M059J (cell line): ENCODE measurements around the gene TMEM132B.

GRCh38 chr12:124720189-124721150 is 143.2 kb downstream of the SCARB1 start:
- RAMPAGE, long total RNA, result no peak

DNA sequence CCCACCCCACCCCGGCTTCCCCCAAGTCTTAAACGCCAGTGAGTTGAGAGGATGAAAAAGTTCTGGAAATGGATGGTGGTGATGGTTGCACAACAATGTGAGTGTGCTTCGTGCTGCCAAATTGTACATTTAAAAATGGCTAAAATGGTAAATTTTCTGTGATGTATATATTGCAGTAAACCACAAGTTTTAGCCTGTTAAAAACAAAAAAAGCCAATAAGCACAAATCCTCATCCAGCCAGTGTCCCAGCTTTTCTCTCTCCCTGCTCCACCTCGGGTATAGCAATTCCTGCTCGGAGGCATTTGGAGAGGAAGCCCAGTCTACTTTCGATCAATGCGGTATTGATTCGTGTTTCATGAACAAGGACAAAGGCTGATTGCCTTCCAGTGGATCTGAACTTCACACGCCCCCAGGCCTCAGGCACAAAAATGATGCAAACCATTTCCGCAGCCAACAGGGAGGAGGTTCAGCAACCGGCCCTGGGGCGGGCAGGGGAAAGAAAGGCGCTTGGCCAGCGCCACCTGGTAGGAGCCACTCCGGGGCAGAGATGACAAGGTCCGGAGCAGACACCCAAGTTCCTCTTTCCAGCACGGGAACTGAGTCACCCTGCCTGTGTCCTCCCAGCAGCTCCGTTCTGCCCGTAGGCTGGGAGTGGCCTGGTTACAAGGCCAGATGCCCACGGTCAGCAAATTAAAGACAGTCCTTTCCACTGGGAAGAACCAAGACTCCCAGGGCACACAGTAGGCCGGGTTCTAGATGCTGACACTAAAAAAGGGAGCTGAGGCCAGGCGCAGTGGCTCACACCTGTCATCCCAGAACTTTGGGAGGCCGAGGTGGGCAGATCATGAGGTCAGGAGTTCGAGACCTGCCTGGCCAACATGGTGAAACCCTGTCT is 136.5 kb downstream of the SCARB1 start:
- RAMPAGE, long total RNA, result no peak

GRCh38 chr12:124807524-124808128 is 56.0 kb downstream of the SCARB1 start:
- RAMPAGE, long total RNA, result no peak

DNA sequence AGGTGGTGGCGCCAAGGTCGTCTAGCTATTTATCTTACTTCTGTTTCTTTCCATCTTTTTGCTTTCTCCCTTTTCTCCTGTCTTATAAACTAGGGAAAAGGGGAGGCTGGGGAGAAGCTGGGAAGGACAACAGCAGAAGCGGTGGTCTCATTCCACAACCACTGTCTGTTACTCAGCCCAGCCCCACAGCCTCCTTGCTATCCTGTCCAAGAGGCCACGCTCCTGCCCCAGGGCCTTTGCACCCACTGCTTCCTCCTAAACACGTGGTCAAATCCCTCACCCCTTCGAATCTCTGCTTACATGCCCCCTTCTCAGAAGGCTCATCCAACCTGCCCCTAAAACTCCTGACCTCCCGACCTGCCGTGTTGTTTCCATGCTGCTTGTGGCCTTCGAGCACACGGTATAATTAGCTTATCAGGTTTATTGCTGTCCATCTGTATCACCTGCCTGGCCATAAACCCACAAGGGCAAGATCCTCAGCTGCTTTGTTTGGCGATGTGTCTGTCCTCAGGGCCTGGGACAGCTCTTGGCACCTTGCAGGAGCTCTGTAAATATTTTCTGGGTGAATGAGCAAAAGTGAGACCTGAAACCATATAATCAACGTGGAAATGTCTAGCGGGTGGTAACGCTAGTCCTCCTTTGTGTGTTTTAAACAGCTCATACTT is 36.1 kb downstream of the SCARB1 start:
- RAMPAGE, long total RNA, result no peak

GRCh38 chr12:124911653-124912104 is 2.8 kb downstream of the UBC start:
- RAMPAGE, long total RNA, result no peak

DNA sequence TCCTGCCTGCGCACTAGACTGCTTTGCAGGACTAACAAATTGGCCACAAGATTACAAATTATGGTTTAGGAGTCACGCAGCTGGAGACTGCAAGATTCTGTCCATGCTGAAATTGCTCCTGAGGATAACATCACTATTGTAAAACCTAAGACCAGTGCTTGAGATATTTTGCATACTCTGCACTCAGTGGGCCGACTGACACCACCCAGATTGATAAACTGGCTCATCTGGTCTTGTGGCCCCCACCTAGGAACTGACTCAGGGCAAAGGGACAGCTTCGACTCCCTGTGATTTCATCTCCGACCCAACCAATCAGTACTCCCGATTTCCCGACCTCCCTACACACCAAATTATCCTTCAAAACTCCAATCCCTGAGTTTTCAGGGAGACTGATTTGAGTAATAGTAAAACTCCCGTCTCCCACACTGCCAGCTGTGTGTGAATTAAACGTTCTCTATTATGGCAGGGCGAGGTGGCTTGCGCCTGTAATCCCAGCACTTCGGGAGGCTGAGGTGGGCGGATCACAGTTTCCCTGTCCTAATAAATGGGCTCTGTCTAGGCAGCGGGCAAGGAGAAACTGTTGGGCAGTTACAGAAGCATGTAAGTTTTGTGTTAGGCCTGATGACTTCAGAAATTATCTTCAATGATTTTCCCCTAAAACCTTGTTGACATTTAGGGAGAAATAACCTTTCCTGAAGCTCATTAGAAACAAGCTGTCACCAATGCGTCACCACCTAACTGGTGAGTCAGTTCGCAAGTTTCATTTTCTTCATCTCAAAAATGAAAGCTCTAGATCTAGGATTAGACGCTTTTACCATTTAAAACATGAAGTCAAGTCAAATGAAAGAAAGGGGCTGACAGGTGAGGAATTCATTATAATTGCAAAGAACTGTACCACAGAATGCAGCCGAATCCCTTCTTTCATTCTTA is 5.4 kb upstream of the UBC start:
- RAMPAGE, long total RNA, result no peak

DNA sequence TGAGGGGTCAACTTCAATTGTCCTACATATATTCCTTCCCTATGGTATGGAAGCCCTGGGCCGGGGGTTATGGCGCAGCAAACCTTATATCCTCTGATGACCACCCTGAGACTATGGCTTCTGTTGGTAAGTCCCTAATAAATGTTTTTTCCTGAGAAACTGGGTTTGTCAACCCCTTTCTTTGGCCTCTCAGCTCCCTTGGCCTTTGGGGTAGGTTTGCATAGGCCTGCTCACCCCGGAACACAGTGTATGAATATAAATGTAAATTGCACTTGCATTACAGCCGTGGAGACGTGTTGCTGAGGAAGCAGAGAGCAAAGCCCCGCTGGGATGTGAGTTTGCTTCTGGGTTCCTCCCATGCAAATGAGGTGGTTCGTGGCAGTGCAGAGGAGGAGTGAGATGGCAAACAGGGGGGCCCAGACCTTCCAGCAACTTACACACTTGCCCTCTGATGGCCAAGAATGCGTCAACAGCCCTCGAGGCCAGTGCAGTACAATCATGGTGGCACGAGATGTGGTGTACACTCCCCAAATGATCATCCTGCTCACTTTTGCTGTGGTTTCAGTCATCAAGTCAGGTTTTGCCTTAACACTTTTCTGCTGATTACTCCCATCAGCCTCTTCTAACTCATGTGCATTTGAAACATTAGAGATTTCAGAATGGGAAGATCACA is 6.6 kb upstream of the UBC start:
- RAMPAGE, long total RNA, result no peak

- RAMPAGE, long total RNA, result no peak
Observed at GRCh38 chr12:124939048-124939446, 24.6 kb upstream of the UBC start.

DNA sequence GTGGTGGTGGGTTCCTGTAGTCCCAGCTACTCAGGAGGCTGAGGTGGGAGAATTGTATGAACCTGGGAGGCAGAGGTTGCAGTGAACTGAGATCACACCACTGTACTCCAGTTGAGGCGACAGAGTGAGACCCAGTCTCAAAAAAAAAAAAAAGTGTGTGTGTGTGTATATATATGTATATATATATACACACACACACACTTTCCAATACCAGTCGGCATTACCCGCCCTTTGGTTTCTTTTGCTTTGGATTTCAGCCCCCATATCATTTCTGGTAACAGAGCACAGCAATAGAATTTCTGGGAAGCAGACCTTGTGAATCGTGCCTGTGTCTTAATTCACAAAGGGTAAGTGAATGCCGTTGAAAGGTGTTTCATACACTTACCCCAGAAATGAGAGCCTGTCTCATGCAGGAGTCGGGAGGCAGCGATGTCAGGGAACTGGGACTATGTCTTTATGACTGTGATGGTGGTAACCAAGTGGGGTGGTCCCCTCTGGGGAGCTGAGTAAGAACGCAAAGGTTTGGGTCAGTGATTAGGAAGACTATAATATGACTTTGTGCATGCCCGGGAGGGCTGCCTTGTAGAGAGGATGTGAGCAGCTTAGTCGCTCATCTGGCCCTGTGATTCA is 35.7 kb upstream of the AACS start:
- RAMPAGE, long total RNA, result no peak

GRCh38 chr12:125186145-125186759 is at the start of gene TMEM132B:
Gene TMEM132B, plus strand, starts transcription at chr12:125186386.
- RAMPAGE, long total RNA, result no peak

GRCh38 chr12:125340772-125341429 is 154.7 kb downstream of the TMEM132B start:
- RAMPAGE, long total RNA, result no peak

DNA sequence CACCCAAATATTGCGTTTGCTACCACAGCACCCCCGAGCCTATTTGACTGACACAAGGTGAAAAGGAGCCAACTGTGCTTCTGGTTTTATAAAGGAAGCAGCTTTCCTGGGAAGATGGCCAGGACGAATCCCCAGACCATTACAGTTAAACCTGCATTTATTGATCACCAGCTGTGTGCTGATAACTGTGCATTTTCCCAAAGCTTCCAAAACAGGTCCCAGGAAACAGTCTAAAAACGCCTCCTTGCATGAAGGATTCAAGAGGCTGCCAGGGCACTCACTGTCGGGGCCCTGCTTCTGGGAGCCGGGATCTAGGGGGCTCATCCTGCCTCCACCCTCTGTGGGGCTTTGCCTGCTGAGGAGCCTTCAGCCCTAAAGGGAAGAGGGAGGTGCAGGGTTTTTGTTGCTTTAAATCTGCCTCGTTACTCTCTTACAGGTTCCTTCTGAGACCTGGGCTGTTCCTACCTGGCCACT is 270.0 kb downstream of the TMEM132B start:
- RAMPAGE, long total RNA, result no peak

DNA sequence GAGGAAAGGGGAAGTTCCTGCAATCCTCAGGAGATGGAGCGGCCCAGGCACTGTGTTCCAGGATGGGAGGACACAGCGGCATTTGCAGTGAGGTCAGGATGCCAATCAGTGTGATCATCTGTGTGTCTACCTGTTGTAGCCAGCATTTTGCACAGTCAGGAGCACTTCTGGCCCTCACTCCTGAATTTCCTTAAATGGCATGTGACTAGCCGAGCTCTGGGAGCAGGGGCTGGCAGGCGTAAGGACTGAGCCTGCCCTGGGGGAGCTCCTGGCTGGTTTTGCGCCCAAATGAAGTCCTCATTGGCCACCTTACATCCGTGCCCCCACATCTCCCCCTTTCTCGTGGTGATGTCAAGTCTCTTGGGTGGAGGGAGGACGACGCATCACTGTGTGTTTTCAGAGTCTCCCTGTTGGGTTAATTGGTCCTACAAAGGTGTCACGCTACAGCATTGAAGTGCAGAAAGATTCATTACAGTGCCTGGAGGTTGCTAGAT is 1479.7 kb upstream of the TMEM132C start:
- RAMPAGE, long total RNA, result no peak

GRCh38 chr12:127165893-127166629 is 1100.9 kb upstream of the TMEM132C start:
- RAMPAGE, long total RNA, result no peak

- RAMPAGE, long total RNA, result no peak
Observed at GRCh38 chr12:127488948-127489262, 778.1 kb upstream of the TMEM132C start.

DNA sequence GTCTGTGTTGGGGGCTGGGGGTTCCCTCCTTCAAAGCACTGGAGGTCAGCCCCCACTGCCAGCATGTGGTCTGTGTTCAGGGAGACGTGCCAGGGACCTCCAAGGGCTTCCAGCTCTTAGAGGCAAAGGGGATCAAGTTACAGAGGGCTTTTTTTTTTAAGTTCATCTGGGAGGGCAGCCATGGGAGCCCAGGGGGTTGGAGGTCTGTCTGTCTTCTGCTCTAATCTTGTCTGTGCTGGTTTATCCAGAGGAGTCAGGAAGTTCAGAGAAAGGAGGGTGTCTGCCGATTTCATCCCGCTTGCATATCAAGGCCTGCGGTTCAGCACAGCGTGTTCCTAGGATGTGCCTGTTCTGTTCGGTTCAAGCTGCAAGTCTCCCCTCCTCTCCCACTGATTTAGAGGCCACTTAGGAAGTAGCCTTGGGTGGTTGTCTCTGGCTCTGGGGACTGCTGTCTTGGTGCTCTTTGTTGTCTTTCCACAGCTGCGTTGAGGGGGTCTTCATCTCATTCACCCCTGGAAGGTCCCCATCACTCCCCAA is 72.2 kb downstream of the TMEM132C start:
- RAMPAGE, long total RNA, result no peak

DNA sequence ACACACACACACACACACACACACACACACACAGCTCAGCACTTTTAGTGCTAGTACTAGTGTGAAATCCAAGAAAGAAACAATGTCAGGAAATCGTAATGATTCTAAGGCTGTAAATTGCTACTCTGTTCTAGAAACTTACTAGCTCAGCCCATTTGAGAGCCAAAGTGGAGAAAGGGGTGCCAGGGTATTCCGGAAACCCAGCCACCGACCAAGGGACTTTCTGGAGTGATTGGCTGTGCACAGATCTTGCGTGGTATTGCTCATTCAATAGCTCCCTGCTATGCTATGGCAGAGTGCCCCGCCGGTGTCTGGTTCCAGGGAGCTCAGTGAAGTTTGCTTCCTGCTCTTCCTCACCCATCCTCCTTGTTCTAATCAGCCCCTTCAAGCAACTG is 219.9 kb downstream of the TMEM132C start:
- RAMPAGE, long total RNA, result no peak

GRCh38 chr12:128863996-128864587 is 10.8 kb downstream of the GLT1D1 start:
- RAMPAGE, long total RNA, result no peak

GRCh38 chr12:128920377-128920911 is 67.2 kb downstream of the GLT1D1 start:
- RAMPAGE, long total RNA, result no peak

DNA sequence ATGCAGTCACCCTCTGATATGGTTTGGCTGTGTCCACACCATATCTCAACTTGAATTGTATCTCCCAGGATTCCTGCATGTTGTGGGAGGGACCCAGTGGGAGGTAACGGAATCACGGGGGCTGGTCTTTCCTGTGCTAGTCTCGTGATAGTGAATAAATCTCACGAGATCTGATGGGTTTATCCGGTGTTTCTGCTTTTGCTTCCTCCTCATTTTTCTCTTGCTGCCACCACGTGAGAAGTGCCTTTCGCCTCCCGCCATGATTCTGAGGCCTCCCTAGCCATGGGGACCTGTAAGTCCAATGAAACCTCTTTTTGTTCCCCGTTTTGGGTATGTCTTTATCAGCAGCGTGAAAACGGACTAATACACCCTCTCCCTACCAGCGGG is 256.2 kb downstream of the GLT1D1 start:
- RAMPAGE, long total RNA, result no peak